ENCODE measurements around the genes SERPINB6, PRPF4B and ECI2.

DNA sequence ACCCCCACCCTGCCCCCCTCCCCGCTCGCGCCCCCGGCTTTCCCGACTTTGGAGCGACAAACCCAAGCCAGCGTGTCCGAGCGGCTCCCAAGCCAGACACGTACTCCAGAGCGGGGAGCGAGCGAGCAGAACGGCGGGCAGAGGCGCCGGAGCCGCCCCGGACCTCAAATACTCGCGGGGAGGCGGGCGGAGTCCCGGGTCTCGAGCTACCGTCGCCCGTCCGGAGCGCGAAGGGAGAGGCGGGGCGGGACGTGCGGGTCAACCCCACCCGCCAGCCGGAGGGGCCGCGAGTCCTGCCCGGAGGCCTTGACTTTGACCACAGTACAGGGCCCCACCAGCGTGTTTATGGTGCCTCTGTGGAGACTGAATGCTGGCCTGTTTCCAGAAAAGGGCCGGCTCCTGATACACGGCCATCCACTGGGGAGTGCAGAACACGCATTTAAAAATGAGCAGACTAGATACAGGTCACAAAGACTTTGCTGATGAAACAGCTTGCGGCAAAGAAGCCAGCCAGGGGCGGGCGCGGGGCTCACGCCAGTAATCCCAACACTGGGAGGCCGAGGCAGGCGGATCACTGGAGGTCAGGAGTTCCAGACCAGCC is at the start of gene SERPINB6:
Gene SERPINB6 (minus strand): TSS at position 139 of the 601 bp plus-strand sequence.
- PRO-cap, 2 experiments, result peak in 2 of 2 experiments; most common plus-strand start position 289 of the sequence (in 2); most common minus-strand start position 105 of the sequence (in 1)

DNA sequence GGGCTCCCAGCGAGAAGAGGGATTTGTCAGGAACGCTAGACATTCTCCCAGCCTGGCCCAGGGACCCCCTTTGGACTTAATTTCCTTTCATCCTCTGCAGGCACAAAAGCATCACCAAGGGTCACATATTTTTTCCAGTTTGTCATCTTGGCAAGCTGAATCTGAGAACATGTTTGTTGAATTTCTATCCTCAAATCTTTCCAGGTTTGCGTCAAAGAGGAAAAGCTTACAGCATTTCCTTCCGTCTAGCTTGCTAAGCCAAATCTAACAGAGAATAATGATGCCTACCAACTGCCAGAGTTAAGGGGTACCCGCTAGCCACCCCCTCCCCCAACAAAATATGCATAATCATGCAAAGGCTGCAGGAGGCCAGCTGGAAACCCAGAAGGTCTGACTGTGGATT is 23.0 kb downstream of the PSMG4 start:
- PRO-cap, 2 experiments, result no peak in any of the 2 experiments

DNA sequence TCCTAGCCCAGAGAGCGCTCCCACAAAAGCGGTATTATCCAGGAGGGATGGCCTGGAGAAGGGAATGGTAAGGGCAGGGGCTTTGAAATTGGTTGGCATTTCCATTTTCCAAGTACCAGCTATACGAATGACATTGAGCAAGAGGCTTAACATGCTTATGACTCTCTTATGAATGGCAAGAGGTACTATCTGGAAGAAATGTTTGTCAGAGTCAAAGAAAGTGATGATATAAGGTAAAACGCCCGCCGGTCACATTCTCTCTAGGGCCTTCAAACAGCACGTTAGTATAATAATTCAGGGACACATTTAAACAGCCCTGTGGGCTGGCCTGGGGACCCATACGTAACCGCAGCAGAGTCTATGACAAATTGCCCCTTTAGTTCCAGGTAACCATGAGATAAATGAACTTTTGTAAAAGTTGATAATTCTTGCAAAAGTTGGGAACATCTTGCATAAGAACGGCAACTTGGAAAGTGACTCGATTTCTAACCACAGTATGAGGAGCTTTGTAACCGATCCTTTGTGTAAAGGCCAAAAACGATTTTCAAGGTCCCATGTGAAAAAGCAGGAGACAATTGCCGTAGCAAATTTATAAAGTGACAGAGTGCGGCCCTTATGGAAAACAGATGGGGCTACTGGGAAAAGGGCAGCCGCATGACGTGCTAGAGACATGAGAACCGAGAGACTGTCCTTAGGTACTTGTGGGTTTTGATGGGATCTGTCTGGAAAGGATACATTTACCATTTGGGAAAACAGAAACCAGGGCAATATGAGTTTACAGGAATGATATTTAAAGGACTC is 81.5 kb downstream of the PSMG4 start:
- PRO-cap, 2 experiments, result no peak in any of the 2 experiments

GRCh38 chr6:3347915-3348628 is 89.3 kb downstream of the PSMG4 start:
- PRO-cap, 2 experiments, result no peak in any of the 2 experiments

- PRO-cap, 2 experiments, result no peak in any of the 2 experiments
Observed at GRCh38 chr6:3355294-3355462, 96.4 kb downstream of the PSMG4 start.

DNA sequence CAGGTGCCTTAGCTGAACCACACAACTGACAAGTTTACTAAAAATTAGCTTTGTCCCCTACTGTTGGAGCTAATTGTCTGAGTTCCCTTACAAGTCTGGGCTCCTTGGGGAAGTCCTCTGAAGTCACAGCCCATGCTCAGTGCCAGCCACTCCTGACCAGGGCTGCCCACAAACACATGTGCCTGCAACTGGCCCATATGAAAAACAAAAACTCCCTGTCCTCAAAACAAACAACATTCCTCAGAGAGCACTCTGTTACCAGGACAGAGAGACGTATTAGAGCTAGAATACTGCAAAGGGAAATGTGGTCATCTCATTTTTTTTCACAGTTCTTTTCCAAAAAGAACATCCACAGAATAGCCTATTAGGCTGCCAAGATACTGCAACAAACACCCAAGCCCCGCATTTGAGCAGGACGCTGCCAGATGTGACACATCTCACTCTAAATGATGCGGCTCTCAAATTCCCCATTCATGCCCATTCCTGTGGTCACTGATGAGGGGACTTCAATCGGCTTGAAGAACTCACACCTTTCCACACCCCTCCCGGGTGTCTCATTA is 71.2 kb downstream of the SLC22A23 start:
- PRO-cap, 2 experiments, result no peak in any of the 2 experiments

GRCh38 chr6:3408586-3409170 is 48.2 kb downstream of the SLC22A23 start:
- PRO-cap, 2 experiments, result no peak in any of the 2 experiments

DNA sequence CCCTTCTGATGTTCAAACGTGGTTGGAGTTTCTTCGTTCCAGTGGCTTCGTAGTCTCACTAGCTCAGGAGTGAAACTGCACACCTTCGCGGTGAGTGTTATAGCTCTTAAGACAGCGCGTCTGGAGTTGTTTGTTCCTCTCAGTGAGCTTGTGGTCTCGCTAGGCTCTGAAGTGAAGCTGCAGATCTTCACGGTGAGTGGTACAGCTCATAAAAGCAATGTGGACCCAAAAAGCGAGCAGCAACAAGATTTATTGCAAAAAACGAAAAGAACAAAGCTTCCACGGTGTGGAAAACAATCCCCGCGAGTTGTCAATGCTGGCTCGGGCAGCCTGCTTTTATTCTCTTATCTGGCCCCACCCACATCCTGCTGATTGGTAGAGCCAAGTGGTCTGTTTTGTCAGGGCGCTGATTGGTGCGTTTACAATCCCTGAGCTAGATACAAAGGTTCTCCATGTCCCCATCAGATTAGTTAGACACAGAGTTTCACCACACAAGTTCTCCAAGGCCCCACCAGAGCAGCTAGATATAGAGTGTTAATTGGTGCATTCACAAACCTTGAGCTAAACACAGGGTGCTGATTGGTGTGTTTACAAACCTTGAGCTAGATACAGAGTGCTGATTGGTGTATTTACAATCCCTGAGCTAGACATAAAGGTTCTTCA is 31.6 kb downstream of the PXDC1 start:
- PRO-cap, 2 experiments, result peak in 1 of 2 experiments; most common minus-strand start position 312 of the sequence (in 1)

DNA sequence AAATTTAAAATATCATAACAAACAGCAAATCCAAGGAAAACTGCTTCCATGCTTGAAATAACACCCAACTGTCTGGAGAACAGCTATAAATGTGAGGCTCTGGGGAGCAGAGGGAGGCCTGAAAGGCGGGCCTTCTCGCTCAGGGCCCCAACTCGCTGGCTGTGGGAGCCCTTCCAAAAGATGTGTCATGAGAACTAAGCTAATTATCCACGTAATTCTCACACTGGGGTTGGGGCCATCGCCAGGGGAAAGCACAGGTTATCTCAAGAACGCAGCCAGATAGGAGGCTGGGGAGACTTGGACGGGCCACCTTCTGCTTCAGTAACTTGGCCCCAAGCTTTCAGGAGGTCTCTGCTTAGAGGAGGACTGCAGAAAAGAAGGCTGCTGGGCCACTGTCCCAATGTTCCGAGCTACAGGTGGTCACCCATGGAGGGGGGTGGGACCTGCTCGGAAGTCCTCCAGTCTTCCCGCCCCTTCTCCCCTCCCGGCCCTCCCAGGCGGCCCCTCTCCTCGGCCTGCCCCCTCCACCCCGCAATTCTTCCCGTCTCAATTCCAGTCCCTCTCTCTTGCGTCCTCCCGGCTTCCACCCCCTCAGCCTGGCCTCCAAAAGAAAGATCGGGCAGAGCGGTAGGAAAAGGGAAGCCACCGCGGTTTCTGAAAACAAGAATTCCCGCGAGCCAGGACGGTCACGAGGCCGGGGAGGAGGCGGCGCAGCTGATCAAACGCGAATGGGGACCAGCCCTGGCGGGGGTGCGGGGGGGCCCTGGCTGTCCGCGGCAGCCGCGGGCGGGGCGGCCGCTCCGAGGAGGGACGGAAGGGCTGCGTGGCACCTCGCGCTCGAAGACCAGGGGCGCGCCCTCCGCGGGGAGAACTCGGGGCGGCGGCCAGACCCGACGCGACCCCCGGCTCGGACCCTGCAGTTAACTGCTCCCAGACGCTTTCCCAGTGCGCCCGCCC is 1.3 kb downstream of the PXDC1 start:
- PRO-cap, 2 experiments, result peak in 2 of 2 experiments; most common plus-strand start position 278 of the sequence (in 1); most common minus-strand start position 662 of the sequence (in 2)

GRCh38 chr6:3798097-3798687 is 46.7 kb upstream of the PXDC1 start:
- PRO-cap, 2 experiments, result peak in 1 of 2 experiments; most common plus-strand start chr6:3798436 (in 1)

- PRO-cap, 2 experiments, result no peak in any of the 2 experiments
Observed at GRCh38 chr6:3838970-3839663, 10.1 kb upstream of the FAM50B start.

DNA sequence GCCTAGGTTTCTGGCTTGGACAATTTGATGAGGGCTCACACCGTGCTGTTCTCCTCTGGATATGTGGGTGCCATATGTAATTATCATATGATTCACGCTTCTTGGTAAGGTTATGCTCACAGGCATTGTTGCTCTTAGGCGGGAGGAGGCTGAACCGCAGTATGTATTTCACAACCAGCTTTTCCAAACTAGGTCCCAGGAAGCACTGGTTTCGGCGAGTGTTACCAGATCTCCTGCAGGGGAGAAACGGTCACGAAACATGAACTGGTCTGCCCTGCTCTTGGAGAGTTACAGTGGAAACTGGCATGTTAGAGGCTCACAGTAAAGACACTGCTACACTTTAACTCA is 782 bp upstream of the FAM50B start:
- PRO-cap, 2 experiments, result no peak in any of the 2 experiments

- PRO-cap, 2 experiments, result no peak in any of the 2 experiments
Observed at GRCh38 chr6:3869819-3870428, 20.8 kb downstream of the FAM50B start.

GRCh38 chr6:3872249-3872635 is 23.1 kb downstream of the FAM50B start:
- PRO-cap, 2 experiments, result no peak in any of the 2 experiments

- PRO-cap, 2 experiments, result no peak in any of the 2 experiments
Observed at GRCh38 chr6:3881719-3882059, 32.5 kb downstream of the FAM50B start.

- PRO-cap, 2 experiments, result no peak in any of the 2 experiments
Observed at GRCh38 chr6:3904345-3905020, 55.3 kb downstream of the FAM50B start.

DNA sequence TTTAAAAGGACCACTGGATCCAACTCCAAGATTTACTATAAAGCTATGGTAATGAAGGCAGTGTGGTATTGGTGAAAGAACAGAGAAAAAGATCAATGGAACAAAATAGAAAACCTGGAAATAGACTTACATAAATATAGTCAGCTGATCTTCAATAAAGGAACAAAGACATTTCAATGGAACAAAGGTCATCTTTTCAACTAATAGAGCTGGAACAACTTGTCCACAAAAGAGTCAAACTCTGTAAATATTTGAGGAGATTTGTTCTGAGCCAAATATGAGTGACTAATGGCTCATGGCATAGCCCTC is 64.3 kb downstream of the FAM50B start:
- PRO-cap, 2 experiments, result no peak in any of the 2 experiments

DNA sequence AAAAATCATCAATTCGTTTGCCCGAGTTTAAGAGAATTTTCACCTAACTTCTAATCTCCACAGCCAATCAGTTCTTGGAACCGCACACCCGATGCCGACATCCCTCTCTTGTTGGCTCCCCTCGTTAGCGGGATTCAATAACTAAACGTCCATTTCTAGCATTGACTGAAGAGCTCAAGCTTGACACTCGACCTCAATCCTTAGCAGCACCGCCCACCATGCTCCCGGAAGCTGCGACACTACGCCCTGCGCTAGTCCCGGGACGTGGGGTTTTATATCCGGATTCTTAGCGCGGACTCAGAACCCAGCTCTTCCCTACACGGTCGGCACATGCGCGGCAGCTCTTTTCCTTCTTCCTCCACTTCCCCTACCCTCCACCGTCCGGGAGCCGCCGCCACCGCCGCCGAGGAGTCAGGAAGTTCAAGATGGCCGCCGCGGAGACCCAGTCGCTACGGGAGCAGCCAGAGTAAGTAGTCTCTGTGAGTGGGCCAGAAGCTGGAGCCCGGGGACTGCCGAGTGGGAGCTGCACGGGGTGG is at the start of gene PRPF4B:
Gene PRPF4B (plus strand): TSS at position 300 of the 536 bp plus-strand sequence.
- PRO-cap, 2 experiments, result peak in 2 of 2 experiments; most common plus-strand start position 414 of the sequence (in 2); most common minus-strand start position 220 of the sequence (in 2)

GRCh38 chr6:4133745-4134568 is 1.4 kb downstream of the ECI2 start:
- PRO-cap, 2 experiments, result no peak in any of the 2 experiments

- PRO-cap, 2 experiments, result peak in 2 of 2 experiments; most common plus-strand start chr6:4135313 (in 1); most common minus-strand start chr6:4135264 (in 2)
Observed at GRCh38 chr6:4134569-4135732, at the start of gene ECI2. Gene ECI2, minus strand, starts transcription at chr6:4135575.